Iris pigment epithelial cell (primary cell): Measurements from ENCODE around the genes ZNF273 and ASL.

- RRBS, result no CpG with 5 or more reads among the region's 1 CpG
Observed at GRCh38 chr7:64613578-64614075, 50.8 kb upstream of the ZNF680 start.

GRCh38 chr7:64637894-64638661 lies 27.9 kb upstream of the ZNF107 start:
- RRBS, result no CpG with 5 or more reads among the region's 5 CpGs

DNA sequence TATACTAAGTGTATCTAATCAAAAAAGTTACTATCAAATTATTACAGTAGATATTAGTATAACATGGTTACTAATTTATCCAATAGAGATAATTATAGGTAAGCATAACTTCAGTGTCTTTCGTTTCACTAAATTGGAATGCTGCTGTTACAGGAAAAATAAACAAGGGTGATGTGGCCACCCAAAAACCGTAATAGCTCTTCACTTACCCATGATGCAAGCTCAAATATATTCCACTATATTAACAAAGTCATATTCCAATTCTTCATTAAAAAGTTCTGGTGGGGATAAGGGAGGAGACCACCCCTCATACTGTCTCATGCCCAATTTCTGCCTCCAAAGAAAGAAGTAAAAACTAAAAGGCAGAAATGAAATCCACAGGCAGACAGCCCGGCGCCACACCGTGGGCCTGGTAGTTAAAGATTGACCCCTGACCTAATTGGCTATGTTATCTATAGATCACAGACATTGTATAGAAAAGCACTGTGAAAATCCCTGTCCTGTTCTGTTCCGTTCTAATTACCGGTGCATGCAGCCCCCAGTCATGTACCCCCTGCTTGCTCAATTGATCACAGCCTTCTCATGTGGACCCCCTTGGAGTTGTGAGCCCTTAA lies 9.7 kb downstream of the ZNF138 start:
- RRBS, result no CpG with 5 or more reads among the region's 7 CpGs

- RRBS, result no CpG with 5 or more reads among the region's 30 CpGs
Observed at GRCh38 chr7:64869806-64870298, 33.2 kb upstream of the ZNF273 start.

GRCh38 chr7:64877223-64877754 lies 25.8 kb upstream of the ZNF273 start:
- RRBS, result no CpG with 5 or more reads among the region's 34 CpGs

DNA sequence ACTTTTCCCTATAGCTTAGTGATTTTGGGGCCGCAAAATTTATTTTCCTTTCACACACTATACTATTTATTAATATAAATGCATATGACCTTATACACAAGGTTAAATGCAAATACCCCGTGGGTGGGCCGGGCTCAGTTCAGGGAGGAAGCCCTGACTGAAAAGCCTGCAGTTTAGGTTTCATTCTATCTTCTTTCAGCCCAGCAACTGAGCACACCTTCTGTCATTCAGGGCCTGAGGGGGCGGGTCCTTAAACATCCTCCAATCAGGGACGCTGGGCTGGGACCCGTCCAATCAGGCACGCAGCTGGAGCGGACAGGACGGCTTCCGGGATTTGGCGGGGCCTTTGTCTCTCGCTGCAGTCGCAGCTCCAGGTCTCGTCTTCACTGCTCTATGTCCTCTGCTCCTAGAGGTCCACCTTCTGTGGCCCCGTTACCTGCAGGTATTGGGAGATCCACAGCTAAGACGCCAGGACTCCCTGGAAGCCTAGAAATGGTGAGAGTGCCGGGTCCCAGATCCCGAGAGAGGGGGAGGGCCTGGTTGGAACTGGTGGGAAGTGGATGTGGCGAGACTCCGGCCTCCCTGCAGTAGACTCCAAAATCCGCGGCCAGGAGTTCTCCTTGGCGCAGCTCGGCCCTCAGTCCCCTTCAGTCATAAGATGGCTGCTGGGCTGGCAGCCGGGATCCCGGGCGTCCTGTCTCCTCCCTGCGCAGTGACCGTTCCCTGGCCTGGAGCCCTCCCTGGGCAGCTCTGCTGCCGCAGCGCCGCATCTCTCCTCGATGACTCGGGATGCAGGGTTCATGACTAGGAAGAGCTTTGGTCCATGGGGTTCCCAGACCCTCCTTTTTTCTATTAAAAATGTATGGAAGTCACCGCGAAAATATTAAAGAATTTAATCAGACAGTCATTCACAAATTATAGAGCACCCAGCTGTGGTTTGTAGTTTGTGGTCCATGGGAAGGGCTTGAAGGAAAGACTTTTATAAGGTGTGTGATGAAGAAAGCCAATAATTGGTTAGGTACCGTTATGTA lies at the start of gene ZNF273:
TSS of gene ZNF273 (plus strand) at position 349 of the 1,031 bp plus-strand sequence.
- RRBS, result 2% methylated on average over 4 of the region's 37 CpGs

- RRBS, result no CpG with 5 or more reads among the region's 2 CpGs
Observed at GRCh38 chr7:65036548-65036946, 30.1 kb upstream of the ERV3-1 start.

- RRBS, result 1% methylated on average over 18 of the region's 97 CpGs
Observed at GRCh38 chr7:65037867-65038735, 31.6 kb upstream of the ERV3-1 start.

DNA sequence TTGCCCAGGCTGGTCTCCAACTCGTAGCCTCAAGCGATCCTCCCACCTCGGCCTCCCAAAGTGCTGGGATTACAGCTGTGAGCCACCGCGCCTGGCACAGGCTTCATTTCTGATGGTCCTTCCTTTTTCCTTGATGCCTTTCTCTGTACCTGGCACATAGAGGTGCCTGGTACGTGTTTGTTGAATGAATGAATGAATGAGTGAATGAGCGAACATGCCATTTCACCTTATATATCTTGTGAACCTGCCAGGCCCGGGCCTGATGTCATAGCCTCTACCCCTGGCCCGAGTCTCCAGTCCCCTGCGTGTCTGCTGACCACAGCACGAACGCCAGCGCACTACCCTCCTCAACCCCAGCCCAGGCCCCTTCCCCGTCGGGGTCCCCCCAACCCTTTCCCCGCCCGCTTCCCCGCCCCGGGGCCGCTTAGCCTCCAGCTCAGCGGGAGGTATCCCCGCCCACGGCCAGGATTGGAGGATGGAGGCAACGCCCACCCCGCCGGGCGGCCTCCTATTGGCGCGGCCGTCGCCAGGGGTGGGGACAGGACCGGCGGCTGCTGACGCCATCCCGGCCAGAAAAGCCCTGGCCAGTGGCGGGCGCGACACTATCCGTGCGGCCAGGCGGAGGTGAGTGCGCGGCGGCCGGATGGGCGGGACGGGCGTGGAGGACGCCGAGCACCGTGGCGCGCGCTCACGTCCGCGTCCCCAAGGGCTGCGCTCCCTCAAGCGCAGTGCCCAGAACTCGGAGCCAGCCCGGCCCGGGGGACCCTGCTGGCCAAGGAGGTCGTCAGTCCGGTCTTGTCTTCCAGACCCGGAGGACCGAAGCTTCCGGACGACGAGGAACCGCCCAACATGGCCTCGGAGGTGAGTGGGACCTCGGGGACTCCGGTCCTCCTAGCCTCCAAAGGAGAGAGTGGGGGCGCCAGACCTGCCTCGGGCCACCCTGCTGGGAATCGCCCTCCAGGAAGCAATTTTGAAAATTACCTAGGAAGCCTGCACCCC lies at the start of gene ASL:
TSS of gene ASL (plus strand) at position 587 of the 999 bp plus-strand sequence.
- RRBS, result 2% methylated on average over 30 of the region's 76 CpGs

DNA sequence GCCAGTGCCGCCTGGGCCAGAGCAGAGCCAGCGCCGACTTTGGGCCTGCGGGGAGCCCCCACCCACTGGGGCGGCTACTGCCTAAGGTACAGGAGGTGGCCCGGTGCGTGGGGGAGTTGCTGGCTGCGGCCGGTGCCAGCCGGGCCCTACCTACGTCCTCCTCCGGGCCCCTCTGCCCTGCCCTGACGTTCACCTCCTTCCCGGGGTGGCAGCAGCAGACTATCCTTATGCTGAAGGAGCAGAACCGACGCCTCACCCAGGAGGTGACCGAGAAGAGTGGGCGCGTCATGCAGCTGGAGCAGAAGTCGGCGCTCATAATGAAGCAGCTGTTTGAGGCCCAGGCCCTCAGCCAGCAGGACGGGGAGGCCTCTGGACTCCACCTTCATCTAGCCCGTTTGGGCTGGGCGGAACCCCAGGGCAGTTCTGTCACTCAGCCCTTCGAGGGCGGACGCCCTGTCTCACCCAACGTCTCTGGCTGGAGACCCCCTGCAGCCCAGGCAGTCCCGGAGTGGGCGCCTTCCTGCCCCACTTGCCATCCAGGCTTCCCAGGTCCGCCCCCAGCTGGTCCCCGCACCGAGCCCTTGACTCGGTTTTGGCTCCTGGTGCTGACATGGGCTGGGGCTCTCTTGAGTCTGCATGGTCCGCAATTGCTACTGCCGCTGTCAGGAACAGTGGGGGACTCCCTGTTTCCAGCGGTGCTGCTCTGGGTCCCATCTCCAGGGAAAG lies 71.5 kb upstream of the KCTD7 start:
- RRBS, result 100% methylated on average over 2 of the region's 37 CpGs

GRCh38 chr7:66591275-66591745 lies 37.4 kb upstream of the KCTD7 start:
- RRBS, result no CpG with 5 or more reads among the region's 22 CpGs

GRCh38 chr7:66629426-66629949 lies 807 bp downstream of the KCTD7 start:
- RRBS, result no CpG with 5 or more reads among the region's 13 CpGs

DNA sequence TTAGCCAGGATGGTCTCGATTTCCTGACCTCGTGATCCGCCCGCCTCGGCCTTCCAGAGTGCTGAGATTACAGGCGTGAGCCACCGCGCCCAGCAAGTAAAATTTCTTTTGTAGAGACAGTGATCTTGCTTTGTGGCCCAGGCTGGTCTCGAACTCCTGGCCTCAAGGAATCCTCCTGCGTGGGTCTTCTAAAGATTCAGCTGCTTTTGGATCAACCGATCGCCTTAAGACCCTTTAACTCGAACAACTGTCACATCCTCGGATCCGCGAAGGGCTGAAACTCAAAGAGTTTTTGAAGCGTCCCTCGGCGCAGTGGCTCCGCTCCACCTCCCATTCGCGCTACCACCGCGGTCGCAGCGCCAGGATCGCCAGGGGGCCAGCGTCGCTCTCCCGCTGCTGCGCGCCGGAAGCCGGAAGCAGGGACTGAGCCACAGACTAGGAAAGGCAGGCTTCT lies 25.2 kb downstream of the KCTD7 start:
- RRBS, result no CpG with 5 or more reads among the region's 34 CpGs

GRCh38 chr7:66761488-66762214 lies 21.1 kb downstream of the RABGEF1 start:
- RRBS, result no CpG with 5 or more reads among the region's 10 CpGs

DNA sequence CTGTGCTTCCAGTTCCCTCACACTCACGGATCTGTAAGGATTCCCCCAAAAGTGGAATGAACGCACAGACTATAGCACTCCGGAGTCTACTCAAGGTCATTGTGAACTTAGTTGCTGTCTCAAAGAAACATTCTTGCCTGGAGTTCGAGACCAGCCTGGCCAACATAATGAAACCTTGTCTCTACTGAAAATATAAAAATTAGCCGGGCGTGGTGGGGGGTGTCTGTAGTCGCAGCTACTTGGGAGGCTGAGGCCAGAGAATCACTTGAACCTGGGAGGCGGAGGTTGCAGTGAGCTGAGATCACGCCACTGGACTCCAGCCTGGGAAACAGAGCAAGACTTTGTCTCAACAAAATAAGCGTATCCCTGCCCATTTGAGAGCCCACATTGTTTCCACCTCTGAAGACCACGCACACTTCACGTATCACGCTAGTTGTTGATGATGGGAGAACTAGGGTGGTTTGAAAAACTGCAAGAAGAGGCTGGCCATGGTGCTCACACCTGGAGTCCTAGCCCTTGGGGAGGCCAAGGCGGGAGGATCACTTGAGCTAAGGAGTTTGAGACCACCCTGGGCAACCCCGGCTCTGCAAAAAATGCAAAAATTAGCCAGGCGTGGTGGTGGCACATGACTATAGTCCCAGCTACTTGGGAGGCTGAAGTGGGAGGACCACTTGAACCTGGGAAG lies 35.8 kb downstream of the SBDS start:
- RRBS, result 100% methylated on average over 2 of the region's 16 CpGs

DNA sequence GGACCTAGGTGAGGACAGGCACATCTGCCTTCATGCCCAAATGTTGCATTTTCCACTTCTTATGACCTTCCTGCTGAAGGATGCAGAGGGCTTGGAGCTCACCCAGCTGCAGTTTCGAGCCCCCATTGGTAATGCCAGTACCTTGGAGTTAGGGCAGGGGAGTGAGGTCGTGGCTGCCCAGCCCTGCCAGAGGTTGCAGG lies 24.9 kb downstream of the SBDS start:
- RRBS, result no CpG with 5 or more reads among the region's 2 CpGs

DNA sequence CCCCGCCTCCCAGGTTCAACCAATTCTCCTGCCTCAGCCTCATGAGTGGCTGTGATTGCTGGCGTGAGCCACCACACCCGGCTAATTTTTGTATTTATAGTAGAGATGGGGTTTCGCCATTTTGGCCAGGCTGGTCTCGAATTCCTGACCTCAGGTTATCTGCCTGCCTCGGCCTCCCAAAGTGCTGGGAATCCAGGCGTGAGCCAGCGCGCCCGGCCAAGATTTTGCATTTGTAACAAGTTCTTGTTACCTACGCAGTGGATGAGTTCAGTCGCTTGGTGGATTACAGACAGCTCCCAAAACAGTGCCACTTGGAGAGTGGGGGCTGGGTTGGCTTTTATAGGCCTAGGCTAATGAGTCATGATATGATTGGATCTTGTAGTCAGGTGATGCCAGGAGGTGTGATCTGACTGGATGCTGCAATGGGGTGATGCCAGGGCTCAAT lies 20.4 kb downstream of the SBDS start:
- RRBS, result no CpG with 5 or more reads among the region's 12 CpGs

- RRBS, result no CpG with 5 or more reads among the region's 7 CpGs
Observed at GRCh38 chr7:67738718-67739345, 462.1 kb downstream of the SPDYE21 start.

DNA sequence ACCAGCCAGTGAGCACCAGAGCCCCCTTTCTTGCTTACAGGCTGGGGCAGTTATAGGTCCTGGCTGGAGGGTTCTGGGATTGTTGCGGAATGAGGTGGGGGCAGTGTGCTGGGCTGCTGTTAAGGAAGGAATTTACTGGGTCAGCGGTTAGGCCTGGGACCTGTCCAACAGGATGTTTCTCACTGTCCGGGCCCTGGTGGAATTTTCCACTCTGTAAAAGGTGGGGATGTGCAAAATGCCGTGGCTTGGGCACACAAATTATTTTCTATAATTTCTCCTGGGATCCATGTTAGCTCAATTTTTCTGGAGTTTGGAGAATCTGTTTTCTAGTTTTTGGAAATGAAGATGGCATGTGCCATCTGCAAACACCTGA lies 477.2 kb downstream of the SPDYE21 start:
- RRBS, result no CpG with 5 or more reads among the region's 4 CpGs